Mesothelial cell of epicardium (in vitro differentiated cells): Measurements from ENCODE around the gene ICE2.

DNA sequence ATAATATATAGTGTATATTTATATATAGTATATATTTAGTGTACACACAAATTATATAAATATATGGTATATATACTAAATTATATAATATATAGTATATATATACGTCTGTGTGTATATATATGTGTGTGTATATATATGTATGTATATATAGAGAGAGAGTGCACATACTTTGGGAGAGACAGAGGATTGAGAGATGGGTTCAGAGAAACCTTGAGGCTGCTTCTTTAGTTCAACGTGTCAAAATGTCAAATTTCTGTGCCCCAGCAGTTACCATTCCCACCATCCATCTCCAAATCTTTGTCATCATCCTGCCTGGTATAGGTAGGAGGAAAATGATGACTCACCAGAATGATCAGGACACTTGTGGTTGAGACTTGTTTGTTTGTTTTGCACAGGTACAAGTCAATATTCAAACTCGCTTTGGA, 24.8 kb upstream of the GCNT3 start:
- PRO-cap = no peak

DNA sequence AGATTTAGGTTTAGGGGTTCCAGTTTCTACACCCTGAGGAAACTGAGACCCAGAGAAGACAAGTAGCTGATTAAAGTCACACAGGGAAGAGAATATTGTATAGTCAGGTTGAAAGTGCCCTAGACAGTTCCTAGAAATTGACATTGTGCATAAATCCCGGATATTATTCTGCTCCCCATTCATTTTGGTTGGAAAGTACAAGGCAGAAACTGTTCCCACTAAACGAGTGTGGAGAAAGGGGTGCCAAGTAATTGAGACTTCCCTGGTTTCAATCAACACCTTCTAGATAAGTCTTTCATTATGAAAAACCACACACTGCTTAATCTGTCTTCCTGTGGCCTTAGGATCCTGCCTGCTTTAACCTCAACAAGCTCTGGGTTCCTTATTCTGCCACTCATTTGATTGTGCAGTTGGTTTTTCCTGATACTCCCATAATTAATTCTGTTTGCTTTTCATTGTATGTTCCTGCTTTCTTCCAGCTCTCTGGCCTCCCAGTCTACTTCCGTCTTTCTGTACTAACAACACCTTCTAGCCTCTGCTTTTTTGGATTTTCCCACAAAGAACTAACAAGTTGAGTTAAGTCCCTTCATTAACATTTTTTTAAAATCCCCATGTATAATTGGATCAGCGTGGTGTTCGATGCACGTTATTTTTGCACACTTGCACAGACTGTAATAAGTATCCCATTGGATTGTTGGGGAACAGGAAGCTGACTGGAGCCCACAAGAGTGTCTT, 20.3 kb upstream of the GCNT3 start:
- PRO-cap = no peak

DNA sequence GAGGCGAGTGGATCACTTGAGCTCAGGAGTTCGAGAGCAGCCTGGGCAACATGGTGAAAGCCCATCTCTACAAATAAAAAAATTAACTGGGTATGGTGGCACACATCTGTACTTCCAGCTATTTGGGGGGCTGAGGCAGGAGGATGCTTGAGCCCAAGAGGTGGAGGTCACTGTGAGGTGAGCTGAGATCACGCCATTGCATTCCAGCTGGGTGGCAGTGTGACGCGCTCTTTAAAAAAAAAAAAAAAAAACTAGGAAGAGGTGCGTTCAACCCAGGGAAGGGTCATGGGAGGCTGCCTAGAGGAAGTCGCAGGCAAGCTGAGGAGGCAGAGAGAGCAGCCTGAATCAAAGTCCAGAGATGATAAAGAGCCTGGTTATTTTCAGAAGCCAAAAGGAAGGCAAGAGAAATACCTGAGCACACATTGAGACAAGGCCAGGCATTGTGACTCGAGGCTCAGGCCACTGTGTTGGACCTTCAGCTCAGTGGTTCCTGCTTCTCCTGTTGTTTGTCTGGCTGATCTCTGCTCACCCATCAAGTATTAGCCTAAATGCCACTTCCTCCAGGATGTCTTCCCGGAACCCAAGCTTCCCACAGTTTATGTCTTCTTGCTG, 16.2 kb upstream of the GCNT3 start:
- PRO-cap = no peak

DNA sequence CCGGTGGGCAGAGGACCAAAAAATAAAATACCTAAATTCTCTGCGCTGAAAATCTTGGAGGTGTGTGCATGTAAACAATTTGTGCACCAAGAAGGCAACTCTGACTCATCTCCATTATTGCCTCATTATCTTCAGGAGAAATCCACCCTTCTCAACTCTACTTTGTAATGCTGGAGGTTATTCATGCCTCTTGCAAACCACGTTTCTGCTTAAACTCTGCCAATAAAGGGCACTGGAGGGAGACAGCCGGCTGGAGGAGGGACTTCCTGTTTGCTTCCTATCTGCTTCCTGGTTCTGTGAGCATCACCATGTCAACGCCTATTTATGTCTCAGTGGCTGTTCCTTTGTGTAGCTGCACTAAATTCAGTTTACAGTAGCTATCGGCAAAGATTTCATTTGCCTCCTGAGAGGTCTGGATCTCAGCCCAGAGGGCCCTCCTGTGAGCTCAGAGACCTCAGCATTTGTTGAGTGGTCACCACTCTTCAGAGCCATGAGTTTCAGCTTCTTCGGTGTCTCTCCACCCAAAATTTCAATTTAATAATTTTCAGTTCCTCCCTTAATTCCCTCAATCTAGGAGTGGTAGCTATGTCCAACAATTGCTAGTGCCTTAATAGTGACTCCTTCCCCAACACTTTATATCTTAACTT, 3.5 kb downstream of the GCNT3 start:
- PRO-cap = no peak

GRCh38 chr15:59655817-59656675, 1.3 kb downstream of the GTF2A2 start:
- PRO-cap = no peak

GRCh38 chr15:59994186-59994556, 9.9 kb upstream of the FOXB1 start:
- PRO-cap = no peak

GRCh38 chr15:60347815-60348200, 50.0 kb downstream of the ANXA2 start:
- PRO-cap = no peak

DNA sequence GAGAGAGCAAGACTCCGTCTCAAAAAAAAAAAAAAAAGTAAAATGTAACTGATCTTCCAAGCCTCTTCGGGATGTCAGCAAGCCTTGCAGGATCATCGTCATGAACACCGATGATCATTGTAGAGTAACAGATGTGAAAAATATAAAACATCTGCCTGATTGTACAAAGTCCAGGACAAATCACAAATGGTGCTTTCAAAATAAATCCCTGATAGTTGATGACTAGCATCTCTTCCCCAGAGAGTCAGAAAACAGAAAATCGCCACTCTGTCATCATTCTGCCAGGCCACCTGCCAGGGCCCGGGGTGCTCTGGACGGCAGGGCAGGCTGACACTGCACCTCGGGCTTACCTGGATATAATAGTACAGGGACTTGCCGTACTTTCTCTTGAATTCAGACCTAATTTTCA, 49.1 kb downstream of the ANXA2 start:
- PRO-cap = no peak

DNA sequence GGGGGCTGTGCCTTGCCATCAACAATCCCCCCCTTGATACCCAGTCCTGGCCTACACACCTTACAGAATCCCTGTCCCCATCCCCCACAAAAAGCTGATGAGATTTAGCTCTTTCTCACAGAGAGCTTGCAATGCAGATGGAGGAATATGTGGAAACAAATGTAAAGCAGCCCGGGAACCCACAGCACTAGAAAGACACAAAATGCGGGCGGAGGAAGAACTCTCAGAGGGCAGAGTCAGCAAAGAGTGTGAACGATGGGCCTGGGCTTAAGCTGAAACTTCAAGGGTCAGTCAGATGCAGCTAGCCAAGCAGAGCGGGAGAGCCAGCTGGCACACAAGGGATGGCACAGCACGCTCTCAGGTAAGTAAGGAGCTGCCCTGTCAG, 43.1 kb downstream of the ANXA2 start:
- PRO-cap = no peak

DNA sequence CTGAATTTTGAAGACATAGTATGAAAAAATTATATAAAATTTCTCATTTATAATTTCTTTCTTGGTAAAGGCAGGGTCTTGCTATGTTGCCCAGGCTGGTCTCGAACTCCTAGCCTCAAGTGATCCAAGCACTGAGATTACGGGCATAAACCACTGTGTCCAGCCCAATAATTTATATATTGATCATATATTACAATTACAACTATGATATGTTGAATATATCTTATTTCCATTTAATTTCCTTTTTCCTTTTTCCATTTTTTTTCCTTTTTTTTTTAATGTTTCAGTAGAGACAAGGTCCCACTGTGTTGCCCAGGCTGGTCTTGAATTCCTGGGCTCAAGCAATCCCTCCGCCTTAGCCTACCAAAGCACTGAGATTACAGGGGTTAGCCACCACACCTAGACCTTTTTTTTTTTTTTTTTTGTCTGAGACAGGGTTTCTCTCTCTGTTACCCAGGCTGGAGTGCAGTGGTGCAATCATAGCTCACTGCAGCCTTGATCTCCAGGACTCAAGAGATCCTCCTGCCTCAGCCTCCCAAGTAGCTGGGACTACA, 9.4 kb downstream of the ANXA2 start:
- PRO-cap = no peak

GRCh38 chr15:60478495-60478787, 501 bp downstream of the ICE2 start:
- PRO-cap = no peak

DNA sequence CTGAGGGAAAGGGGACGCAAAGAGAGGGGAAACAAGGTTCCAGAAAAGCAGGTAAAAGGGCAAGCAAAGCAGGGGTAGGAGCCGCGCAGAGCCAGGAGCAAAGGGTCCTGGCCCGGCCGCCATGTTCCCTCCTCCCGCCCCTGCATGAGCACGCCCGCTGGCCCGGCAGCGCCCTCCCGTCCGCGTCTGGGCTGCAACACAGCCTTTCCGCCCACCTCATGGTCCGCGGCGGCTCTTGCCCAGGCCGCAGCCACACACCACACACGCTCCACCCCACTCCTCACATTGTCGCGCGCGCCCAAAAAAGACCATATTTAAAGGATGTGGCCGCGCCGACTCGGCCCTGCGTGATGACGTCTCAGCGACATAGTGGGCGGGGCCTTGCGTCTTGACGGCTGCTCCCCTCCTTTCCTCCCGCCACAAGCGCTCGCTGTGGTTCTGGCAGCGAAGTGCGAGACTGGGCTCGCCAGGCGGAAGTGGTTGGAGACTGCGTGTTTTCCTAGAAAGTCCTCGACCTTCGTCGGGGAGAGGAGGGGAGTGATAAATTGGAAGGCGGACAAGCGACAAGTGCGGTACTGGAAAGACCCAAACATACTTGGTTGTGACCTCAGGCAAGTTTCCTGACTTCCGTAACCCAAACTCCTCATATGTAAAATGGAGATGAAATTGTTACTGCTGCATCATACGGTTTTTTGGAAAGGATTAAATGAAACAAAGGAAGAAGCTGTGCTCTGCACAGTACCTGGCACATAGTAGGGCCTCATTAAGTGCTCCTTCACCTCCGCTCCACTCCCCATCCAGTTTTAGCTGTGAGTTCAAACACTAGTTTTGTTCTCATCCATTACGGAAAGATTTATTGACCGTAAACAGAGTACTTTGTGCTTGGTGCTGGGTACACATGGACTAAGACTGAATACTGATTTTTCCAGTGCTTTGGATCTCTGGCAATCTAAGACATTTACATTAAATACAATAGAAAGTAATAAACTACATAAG, at the start of gene ICE2:
ICE2 (minus strand) TSS at position 355 of the 996 bp plus-strand sequence.
- PRO-cap = bidirectional peak, plus-strand start at position 420 of the sequence, minus-strand start at position 287 of the sequence

- PRO-cap = no peak
Measured at GRCh38 chr15:60495453-60495775, 16.5 kb upstream of the ICE2 start.

DNA sequence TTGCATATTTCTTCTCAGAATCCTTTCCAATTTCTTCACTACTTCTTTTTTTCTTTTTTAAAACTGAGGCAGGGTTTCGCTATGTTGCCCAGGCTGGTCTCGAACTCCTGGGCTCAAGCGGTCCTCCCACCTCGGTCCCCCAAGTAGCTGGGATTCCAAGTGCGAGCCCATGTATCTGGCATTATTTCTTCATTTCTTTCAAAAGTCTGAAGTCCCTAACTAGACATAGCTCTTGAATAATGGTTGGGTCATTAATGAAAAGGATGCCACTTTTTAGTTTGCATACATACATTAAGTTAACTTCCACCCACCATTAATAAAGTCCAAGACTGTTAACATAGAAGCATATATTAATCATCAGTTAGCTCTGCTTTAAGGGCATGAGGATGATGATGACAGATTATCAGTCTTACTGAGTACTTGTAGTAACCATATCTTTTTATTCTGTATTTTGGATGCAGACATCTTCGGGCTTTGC, 39.1 kb upstream of the ICE2 start:
- PRO-cap = no peak

- PRO-cap = no peak
Measured at GRCh38 chr15:60568176-60568678, 89.3 kb upstream of the ICE2 start.

DNA sequence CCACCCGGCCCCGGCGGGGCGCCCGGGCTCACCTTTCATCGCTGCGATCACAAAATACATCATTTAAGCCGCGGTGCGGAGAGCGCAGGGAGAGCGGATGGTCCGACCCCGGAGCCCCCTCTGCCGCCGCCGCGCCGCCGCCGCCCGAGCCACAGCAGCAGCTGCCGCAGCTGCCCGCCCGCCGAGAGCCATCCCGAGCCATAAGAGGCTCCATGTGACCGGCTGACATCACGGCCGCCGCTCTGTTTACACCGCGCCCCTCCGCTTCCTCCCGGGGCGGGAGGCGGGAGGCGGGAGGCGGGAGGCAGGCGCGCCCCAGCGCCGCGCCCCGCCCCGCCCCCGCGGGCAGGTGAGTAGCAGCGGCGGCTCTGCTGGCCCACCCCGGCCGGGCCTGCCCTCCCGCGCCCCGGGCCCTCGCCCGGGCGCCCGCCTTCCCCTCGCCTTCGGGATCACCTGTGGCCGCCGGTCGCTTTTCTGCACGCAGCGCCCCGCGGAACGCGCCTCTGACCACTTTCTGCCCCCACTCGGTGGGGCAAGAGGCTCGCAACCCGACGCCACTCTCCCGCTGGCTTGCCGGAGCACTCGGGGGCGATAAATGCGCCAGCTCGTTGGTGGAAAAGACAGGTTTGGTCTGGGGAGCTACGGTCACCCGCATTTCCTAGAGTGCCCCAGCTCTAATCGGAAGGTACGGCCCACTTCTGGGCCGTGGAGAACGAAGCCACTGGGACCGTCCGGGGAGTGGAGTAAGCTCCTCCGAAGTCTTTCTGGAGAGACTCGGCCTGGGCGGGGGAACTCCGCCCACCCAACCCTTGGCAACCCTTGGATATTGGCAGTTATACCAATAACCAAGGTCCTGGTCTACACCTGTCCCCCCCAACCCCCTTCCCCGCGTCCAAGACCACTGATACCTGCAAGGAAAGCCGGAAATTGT, 113.7 kb upstream of the ICE2 start:
- PRO-cap = unidirectional peak, minus-strand start at position 202 of the sequence

DNA sequence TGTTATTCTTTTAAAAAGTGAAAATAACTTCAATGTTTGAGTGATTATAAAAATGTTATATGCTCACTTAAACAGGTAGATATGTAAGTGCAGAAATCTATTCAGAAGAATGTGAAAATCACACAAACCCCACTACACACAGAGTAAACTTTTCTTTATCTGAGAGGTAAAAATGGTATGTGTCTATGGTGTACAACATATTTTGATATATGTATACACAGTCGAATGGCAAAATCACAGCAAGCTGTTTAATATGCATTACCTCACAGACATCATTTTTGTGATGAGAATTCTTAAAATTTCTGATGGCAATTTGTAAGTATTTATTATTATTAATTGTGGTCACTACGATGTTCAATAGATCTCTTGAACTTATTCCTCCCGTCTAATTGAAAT, 263.3 kb upstream of the ICE2 start:
- PRO-cap = no peak

DNA sequence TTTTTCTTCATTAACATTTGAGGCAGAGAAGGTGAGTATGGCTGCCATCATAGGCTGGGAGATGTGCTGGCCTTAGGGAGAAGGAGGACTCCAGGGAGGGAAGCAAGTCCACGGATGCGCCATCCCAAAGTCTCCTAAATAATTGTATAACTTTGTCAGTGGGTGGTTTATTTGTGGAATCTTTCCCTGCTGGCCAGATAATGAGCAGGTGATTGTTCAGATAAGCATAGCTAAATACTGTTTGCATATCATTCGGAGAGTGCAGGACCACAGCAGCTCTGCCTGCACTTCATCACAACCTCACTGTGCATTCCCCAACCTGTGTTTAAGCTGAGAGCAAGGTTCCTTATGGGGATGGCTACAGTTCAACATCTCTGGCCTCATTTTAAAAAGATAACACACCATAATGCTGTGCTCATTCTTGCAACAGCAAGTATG, 271.8 kb upstream of the RORA start:
- PRO-cap = no peak

DNA sequence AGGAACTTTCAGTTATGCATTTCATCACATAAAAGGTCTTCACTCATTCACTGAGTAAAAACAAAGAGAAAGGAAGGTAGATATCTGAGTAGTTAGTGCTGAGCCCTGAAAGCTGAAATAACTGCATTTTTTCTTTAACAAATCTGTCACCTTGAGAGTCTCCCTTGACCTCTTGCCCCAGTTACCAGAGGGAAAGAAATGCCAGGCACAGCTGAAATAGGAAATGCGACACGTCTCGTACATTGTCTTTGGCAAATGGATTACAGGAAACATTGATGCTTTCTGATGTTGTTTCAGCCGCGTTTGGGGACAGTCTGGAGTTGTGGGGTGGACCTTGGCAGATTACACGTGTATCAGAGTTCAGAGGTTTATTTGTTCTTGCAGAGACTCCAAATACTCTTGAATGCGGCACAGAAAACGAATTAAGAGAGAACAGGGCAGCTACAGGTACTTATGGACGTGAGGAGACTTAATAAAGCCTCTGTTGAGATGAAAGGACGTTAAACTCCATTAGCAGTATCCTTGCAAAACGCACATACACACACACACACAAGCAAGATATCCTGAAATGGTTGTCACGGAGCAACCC, 272.7 kb upstream of the RORA start:
- PRO-cap = no peak

GRCh38 chr15:61519298-61519595, 290.1 kb upstream of the RORA start:
- PRO-cap = no peak